ENCODE measurements around the gene C12orf56.

DNA sequence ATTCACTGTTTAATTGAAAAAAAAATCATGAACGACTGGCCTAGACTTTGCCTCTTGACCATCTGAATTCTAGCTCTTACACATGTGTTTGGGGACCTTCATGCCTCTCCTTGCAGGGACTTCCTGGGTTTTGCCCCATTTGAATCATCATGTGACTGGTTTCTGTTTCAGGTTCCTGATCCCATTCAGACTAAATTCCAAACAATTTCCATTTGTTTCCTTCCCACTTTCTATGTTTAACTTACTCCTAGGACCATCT is 125.5 kb upstream of the AVPR1A start:
- RRBS: no CpG with 5 or more reads among the region's 1 CpG

DNA sequence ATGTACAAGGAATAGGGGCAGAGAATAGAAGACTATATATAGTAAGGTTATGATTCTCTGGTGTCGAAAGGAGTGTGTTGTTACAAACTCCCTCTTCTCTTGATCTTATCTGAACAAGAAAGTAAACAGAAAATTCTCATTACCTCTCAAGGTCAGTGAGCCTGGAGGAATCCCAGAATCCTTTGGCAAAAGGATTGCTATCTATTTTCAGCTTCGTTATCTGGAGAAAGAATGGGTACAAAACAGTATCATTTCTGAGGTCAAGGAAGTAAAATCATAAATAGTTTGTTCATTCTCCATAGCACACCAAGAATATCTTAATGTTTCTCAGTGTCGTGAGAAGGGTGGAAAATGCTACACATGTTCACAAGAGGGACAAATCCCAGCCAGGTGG is 47.0 kb upstream of the DPY19L2 start:
- RRBS: no CpG with 5 or more reads among the region's 3 CpGs

DNA sequence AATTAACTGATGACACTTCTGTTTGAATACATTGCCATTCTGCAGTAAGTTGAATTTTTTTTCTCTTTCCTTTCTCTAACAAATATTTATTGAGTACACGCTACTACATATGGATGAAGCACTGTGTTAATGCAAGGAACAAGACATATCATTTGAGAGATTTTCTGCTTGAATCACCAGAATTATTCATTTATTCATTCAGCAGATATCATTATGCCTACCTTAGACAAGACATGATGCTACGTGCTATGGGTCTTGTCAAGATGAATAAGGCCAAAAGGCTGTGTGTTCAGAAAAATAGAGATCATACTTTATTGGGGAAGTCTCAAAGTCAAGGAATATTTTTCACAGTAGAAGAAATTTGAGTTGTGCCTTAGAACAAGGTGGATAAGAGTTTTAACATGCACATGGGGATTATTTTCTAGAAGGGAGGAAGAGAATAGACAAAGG is 86.9 kb downstream of the SRGAP1 start:
- RRBS: no CpG with 5 or more reads among the region's 2 CpGs

DNA sequence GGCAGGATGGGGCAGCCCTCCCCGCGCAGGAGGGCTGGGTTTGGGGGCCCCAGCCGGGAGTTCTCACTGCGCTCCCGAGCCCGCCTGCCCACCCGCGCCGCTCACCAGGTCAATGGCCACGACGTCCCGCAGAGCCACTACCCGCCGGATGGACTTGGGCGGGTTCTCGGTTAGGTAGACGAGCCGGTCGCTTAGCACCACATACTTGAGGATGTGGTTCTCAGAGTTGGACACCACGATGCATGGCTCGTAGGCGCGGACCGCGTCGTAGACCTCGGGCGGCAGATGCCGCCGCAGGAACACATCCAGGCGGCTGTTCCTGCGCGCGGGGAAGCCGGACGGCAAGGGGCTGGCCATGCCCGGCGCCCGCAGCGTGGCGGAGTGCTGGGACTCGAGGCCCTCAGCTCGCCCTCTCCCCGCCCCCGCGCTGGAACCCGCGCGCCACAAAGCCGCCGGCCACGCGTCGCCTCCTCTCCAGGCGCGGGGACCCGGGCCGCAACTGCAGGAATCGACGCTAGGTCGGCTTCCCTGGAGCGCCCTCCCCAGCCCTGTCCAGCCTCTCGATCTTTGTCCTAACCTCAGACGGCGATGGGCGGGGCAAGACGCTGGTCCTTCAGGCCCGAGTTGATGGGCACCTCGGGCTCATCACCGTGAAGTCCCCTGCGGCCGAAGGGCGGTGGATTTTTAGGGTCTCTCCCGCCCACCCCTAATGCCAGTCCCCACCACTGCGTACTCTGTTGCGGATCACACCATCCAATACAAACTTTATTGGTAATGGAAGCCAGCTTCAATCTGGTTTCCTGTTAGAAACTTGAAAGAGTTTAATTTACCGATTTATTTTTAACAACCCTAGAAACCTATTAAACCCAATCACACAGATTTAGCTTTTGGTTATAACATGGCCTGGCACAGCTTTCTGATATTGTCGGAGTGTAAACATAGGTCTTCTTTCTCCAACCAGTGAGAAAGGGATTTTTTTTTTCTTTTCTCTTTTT is at the start of gene C12orf56:
Gene C12orf56, minus strand, starts transcription at position 550 of the 995 bp plus-strand sequence.
- RRBS: 44% methylated on average over 31 of the region's 78 CpGs

- RRBS: 17% methylated on average over 2 of the region's 37 CpGs
These were observed 67.2 kb upstream of the RASSF3 start for GRCh38 chr12:64543115-64543526.

GRCh38 chr12:64627519-64628125 is 17.3 kb downstream of the RASSF3 start:
- RRBS: no CpG with 5 or more reads among the region's 1 CpG

GRCh38 chr12:64674511-64674933 is 64.2 kb downstream of the RASSF3 start:
- RRBS: no CpG with 5 or more reads among the region's 8 CpGs

DNA sequence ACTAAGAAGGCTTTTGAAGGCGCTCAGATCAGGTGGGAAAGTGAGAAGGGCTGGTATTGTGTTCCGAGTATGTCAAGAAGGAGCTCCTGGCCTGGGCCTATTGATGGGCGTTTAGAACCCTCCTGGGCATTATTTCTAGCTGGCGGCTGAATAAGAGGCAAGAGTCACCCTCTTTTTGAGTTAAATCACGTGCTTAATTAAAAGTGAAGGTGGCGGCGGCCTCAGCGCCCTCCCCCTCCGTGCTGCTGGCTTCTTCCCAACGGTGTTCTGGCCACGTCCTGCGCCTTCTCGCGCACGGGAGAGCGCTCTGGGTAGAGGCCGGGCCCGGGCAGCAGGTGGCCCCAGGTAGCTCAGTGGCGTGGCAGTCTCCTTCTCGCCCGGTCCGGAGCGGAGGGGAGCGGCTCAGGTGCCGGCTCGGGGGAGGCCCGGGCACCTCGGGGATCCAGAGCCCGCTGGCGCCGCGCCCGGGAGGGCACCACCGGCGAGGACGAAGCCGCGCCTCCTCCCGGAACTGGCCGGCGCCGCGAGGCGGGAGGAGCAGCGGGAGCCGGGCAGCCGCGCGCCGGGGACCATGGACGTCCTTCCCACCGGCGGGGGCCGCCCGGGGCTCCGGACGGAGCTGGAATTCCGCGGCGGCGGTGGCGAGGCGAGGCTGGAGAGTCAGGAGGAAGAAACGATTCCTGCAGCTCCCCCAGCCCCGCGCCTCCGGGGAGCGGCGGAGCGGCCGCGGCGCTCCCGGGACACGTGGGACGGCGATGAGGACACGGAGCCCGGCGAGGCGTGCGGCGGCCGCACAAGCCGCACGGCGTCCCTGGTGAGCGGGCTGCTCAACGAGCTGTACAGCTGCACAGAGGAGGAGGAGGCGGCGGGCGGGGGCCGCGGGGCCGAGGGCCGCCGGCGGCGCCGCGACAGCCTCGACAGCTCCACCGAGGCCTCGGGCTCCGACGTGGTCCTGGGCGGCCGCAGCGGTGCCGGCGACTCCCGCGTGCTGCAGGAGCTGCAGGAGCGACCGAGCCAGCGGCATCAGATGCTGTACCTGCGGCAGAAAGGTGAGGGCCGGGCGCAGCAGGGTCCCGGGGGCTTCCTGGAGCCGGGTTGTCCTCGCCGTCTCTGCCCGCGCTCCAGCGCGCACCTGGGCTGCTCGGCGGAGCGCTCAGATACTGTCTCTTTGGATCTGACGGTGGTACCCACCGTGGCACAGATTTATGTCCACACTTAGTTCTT is 21.4 kb upstream of the GNS start:
- RRBS: 3% methylated on average over 66 of the region's 132 CpGs

- RRBS: no CpG with 5 or more reads among the region's 3 CpGs
These were observed 56.8 kb downstream of the HMGA2 start for GRCh38 chr12:65881213-65881444.

DNA sequence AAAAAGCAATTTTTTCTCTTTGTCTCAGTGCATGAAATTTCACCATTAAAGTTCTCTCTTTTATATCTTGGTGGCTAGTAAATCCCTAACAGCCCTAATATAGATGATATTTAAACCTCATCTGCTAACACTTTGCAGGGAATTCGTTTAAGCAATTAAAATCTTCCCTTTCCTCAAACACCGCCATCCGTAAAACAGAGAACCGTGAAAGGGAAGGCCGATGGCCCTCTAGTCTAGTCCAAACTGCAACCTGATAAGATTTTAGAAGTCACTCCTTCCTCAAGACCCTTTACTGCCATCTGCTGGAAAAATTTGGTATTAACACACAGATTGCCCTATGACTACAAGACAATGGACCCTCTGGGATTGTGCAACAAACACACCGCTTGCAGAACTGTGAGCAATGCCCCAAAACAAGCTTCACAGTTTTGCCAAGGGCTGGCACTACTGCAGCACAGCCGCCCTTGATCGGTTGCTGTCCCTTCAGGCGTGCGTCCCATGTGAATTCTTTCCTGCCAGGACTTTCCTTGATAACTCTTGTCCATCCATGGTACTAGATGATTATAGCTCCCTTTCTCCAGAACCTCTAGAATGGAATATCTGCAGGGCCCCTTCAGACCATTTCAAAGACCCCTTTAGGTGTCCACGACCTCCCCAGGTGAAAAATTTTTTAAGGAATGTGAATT is 23.1 kb downstream of the LLPH start:
- RRBS: no CpG with 5 or more reads among the region's 11 CpGs

GRCh38 chr12:66233877-66234528 is 45.0 kb downstream of the IRAK3 start:
- RRBS: 34% methylated on average over 3 of the region's 15 CpGs

DNA sequence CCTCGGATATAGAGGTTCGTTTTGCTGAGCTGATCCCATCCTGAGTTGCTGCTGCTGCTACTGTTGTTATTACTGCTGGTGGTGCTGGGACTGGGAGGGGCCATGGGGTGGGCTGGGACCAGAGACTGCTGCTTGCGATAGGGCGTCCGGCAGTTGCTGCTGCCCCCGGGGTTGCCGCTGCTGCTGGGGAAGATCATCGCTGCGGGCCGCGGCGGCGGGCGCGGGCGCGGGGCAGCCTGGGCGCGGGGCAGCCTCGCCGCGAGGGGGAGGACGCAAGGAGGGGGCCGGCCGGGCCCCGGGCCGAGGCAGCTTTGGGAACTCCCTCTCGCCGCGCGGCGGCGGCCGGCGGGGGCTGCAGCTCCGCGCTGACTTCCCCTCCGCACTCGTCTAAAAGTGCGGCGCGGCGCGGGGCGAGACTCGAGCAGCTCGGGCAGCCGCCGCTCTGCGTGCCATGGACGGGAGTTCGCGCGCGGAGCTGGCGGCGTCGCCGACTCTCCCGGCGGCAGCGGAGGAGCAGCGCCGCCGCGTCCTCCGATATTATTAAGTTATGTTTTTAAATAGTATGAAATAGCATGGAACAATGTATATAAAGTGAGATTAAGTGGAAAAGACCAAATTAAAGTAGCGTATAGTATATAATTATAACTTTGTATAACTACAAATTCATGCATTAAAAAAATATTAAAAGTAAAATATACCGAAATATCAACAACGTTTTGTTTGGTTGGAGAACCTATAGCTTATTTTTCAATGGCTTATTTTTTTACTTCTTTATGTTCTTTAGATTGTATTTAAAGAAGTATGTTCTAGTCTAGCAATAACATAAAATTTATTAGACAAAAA is 46.3 kb downstream of the IRAK3 start:
- RRBS: 3% methylated on average over 4 of the region's 70 CpGs

DNA sequence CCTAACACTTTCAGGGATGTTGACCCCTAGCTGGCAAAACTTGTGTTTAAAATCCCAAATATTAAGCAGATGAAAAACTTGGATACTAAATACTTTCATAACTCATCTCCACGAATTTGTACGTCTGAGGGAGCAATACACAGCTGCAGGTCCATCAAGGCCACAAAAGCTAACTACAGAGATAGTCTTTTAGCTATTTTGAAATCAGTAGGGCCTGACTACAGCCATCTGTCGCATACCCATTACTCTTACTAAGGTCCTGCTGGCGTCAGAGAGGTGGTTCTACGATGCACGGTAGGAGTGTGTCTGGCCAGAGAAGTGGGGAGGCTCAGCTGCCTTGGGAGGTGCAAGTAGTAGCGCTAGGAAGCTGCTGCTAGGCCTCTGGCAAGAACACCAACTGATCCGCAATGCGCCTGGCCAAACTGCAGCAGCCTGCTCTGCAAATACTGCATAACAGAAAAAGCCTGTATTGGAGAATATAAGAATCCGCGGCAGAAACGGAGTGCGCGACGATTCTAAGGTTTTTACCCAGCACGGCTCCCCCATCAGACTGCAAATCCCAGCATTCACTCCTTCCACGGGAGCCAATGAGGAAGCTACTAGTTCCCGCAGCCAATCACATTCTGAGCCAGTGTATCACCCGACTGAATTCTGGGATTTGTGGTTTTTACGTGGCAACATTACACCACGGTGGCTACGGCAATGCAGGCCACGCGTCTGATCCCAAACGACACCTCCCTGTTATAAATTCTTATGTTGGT is 747 bp upstream of the CAND1 start:
- RRBS: no CpG with 5 or more reads among the region's 25 CpGs

GRCh38 chr12:67472465-67473083 is 176.0 kb upstream of the DYRK2 start:
- RRBS: no CpG with 5 or more reads among the region's 1 CpG

DNA sequence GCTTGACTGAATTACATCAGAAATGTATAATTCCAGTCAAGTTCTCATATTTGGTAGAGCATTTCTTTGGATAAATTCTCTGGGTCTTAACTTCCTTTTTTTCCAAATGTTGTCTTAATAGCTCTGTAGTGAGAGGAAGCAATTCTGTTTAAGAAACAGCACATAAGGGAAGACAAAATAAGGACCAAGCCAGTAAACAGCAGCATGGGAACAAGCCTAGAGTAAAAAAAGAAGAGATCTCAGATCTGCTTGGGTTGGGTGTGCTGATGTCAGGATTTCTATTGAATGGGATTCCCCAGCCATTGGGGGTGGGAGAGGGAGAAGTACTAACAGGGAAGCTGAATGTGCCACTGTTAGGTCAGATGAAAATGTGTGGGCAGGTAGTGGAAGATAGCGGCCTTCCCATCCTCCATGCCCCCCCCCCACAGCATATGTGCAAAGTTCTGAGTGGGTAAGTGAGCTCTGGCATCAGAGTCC is 14.1 kb upstream of the DYRK2 start:
- RRBS: no CpG with 5 or more reads among the region's 1 CpG

DNA sequence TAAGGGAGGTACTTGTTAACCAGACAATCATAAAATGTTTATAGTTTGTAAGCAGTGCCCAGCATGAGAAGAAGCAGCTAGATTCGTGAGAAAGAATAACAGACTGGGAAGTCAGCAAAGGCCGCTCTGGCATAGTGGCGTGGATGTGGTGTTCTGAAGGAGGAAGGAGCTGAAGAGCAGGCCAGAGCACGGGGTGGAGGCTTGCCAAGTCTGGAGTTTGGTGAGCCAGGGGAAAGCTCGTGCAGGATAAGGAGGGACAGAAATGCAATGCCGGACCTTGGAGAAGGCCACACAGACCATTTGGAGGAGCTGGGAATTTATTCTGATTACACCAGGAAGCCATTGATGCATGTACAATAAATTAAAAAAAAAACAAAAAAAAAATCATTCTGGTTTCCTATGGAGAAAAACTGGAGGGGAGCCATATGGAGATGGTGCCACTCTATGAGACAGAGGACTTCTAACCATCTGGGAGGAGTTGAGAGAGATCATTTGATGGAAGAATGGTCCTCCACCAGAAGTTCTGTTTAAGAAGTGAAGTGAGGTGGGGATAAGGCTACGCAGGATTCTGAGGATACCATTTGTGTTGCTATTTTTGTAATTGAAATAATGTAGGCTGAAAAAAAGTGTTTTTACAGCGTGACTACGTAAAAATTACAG is 19.3 kb downstream of the DYRK2 start:
- RRBS: no CpG with 5 or more reads among the region's 9 CpGs

DNA sequence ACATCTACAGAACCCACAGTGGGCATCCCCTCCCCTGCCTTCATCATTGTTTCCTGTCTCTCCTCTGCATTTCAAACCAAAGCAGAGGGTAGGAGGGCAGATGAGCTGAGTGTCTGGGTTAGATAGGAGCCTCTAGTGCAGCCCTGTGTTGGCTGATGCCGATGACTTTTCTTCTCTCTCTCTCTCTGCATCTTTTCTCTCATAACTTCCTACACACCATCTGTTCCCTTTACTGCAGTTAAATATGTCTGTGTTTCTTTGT is 8.6 kb upstream of the IL26 start:
- RRBS: no CpG with 5 or more reads among the region's 1 CpG

GRCh38 chr12:68245482-68246225 is 7.8 kb downstream of the IL22 start:
- RRBS: no CpG with 5 or more reads among the region's 5 CpGs

- RRBS: no CpG with 5 or more reads among the region's 6 CpGs
These were observed 19.0 kb upstream of the RAP1B start for GRCh38 chr12:68591537-68592252.

All from OVCAR3 (cell line).